PFSK-1 (cell line): ENCODE results near the genes C1QTNF9, ATP12A, SHISA2, RNF6 and RPL21.

DNA sequence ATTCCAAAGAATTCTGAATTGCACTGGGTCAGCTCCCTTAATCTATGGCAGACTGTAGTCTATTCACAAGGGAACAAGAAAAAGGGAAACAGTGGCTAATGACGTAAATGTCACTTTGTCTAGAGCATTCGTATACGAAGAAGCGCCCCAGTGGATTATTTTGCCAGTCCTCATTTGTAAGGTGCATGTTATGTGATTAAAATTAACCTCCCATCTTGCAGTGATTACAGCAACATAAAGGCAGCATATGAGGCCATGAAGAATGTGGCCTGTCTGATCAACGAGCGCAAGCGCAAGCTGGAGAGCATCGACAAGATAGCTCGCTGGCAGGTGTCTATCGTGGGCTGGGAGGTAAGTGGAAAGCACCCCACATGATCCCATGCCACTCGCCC lies 14.9 kb upstream of the C1QTNF9 start:
- RRBS: no CpG with 5 or more reads among the region's 11 CpGs

DNA sequence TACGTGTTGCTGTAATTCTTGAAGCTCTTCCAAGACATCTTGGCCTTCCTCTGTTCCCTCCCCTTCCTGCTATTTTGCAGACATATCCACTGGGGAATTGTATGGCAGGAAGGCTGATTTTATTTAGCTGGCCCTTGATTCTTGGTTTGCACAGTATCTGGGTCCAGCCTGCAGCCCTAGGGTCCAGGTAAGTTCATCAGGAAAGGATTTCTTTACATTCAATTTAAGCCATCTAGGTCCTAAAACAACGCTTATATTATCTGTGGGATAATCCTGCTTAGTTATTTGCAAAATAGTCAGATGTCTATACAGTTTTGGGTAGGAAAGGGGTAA lies at the start of gene C1QTNF9:
Gene C1QTNF9 (plus strand): TSS at position 151 of the 333 bp plus-strand sequence.
- RRBS: no CpG with 5 or more reads among the region's 2 CpGs

GRCh38 chr13:24598363-24598730 lies 81.9 kb upstream of the ATP12A start:
- RRBS: no CpG with 5 or more reads among the region's 4 CpGs

DNA sequence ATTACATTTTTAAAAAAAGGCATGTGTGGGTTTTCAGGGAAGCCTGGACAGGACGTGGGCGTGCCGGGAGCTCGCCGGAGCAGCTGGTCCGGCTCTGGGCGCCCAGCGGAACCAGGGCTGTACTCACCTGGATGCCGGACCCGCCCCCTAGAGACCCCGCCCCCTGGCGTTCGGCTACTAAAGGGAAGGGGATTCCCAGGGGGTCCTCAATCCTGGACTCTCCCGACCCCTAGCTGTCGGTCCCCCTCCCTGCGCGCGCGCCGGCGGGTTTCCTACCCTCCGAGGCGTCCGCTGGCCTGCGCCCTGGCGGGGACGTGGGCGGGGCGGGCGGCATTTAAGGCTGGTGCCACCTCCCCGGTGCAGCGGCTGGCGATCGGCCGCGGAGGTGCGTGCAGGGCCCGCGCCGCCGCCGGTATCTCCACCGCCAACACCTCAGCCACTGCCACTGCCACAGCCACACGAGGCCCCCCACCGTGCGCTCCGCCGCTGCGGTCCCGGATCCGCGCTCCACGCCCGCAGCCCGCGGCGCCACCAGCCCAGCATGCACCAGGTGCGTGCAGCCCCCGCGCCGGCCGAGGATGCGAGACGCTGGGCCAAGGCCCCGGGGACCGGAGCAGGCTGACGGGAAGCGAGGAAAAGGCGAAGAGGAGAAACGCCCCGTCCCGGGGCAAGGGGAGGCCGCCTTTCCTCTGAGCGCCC lies at the start of gene ATP12A:
Gene ATP12A (plus strand): TSS at position 206 of the 699 bp plus-strand sequence.
- RRBS: 18% methylated on average over 50 of the region's 74 CpGs

DNA sequence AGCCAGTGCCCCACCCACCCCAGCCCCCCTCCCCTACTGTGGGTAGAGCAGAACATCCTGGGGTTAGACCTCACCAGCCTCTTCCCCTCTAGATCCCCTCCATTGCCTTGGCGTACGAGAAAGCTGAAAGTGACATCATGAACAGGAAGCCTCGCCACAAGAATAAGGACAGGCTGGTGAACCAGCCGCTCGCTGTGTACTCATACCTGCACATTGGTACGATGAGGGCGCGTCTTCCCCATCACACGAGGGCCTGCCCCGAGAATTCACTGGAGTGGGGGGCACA lies 29.0 kb downstream of the ATP12A start:
- RRBS: no CpG with 5 or more reads among the region's 10 CpGs

GRCh38 chr13:24747283-24747977 lies 16.5 kb upstream of the RNF17 start:
- RRBS: no CpG with 5 or more reads among the region's 53 CpGs

DNA sequence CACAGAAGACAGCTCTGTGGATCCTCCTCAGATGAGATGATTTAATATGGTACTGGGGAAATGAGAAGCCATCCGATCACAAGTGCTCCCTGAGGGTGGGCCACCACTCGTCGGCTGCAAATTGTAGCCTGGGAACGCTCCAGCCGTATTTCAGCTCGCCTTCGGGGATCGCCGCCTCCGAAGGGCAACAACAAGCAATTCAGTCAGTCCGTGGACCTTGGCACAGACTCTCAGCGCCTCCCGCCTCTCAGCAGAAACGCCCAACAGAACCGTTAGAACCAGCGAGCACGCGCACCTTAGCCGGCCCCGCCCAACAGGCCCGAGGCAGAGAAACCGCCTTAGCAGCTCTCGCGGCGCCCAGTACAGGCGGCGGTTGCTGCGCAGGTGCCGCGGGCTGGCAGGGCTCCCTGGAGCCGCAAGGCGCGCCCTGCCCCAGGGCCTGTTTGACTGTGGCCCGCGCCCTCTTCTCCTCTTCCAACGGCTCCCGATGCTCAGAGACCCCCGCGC lies 78.1 kb upstream of the PABPC3 start:
- RRBS: no CpG with 5 or more reads among the region's 39 CpGs

DNA sequence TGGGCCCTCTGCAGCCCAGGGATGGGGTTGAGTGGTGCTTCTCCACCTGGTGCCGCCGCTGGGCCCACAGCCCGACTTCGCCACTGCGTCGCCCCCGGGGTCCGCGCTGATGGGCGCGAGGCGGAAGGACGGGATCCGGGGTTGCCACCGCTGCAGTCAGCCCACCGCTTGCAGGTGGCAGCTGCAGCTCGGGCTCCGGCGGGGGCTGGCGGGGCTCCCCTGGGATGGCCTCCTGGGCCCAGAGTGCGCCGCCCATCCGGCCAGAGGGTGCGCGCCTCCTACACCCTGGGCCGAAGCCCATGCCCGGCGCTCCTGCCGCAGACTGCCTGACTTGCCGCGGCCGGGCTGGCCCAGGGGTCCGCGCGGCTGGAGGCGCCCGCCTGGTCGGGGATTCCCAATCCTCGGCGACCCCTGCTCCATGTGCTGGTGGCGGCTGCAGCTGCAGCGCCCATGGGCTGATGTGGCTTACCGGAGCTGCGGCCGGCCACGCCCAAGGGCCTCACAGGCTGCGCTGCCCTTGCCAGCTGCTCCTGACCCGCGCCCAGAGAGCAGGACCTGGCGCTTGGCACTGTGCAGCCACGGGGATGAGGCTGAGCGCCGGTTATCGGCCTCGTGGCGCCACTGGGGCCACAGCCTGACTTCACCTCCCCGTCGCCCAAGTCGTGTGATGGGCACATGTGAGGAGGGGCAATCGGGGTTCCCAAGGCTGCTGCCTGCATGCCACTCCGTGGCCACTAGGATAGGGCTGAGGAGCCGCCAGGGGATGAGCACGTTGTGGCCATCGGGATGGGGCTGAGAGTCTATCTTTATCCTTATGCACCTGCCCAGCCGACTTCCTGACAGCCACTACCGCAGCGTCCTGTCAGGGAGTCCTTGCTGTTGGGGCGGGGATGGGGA lies 77.4 kb upstream of the PABPC3 start:
- RRBS: 28% methylated on average over 5 of the region's 68 CpGs

GRCh38 chr13:26022290-26023228 lies 29.3 kb downstream of the SHISA2 start:
- RRBS: no CpG with 5 or more reads among the region's 12 CpGs

GRCh38 chr13:26051688-26052433 lies at the start of gene SHISA2:
SHISA2 (minus strand) TSS chr13:26052016.
- RRBS: under 1% methylated on average over 50 of the region's 72 CpGs

GRCh38 chr13:26222106-26222661 lies at the start of gene RNF6:
RNF6 (minus strand) TSS chr13:26222314.
- RRBS: 1% methylated on average over 11 of the region's 49 CpGs

- RRBS: no CpG with 5 or more reads among the region's 3 CpGs
These were observed 145.2 kb upstream of the WASF3 start for GRCh38 chr13:26412161-26412764.

GRCh38 chr13:26738447-26738749 lies 22.2 kb downstream of the GPR12 start:
- RRBS: no CpG with 5 or more reads among the region's 3 CpGs

DNA sequence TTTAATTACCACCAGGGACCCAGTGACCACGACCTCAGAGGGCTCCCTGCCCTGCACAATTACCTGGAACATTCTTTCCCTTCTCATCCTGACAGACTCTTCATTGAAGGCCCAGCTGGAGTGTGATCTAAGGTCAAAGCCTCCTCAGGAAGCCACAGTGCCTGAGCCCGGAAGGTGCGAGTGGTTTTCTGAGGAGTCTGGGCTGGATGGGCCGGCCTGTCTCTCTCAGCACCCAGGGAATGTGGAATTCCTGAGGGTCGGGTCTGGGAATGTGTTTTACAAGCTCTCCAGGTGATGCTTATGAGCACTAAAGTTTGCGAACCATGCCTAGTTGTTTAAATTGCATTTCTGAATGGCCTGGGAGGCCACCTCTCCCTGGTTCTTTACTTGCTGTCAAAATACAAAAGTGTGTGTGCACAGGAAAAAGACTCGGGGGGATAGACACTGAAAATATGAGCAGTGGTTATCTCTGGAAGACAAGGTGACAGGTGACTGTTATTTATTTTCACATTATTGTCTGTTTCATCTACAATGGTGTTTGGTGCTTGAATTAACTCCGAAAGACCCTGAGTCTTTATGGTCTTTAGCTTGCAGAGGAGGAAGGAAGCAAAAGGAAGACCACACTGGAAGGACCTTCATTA lies 193.0 kb downstream of the USP12 start:
- RRBS: 100% methylated on average over 2 of the region's 8 CpGs

- RRBS: no CpG with 5 or more reads among the region's 6 CpGs
These were observed 128.6 kb downstream of the USP12 start for GRCh38 chr13:27042964-27043364.

DNA sequence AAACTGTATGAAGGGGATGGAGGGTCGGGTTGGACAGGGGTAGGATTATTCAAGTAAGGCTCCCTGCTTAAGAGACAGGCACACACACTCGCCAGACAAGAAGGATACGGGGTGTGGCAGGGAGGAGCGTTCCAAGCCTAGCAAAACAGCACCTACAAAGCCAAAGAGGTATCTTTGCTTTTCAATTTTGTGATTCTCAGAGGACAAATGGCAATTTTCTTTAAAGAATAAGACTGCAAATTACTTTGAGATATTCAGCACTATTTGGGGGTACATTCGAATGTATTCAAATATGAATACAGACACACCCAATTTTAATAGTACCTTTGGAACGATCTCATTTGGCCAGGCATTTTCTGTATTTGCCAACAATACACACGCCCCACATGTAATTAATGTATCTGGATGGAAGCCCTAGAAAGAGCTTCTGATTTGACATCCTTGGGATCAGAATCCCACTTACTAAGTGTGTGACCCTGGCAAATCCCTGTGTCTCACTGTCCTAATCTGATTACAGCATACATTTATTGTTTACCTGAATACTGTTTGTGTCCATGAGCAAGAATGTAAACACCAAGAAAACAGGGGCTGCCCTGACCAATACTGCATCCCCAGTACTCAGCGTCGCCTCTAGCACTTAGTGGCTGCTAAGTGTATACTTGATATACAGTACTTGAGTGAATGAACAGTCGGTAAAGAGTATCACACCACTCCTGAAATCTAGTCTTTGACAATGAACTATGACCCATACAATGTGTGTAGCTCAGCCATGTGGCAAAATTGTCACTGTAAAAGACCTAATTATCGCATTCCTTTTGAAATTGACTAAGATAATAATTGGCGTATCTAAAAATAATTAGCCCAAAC lies 2.2 kb downstream of the USP12 start:
- RRBS: no CpG with 5 or more reads among the region's 12 CpGs

GRCh38 chr13:27251154-27252073 lies at the start of gene RPL21:
RPL21 (plus strand) TSS chr13:27251558.
- RRBS: under 1% methylated on average over 8 of the region's 70 CpGs

GRCh38 chr13:27441834-27443257 lies 8.0 kb downstream of the MTIF3 start:
- RRBS: no CpG with 5 or more reads among the region's 25 CpGs

GRCh38 chr13:27448338-27448658 lies 2.1 kb downstream of the MTIF3 start:
- RRBS: no CpG with 5 or more reads among the region's 3 CpGs